Smooth muscle cell (in vitro differentiated cells): ENCODE measurements around a stretch of chr22.

- RAMPAGE, long total RNA: no peak
Measured at GRCh38 chr22:24603919-24604537, 1.0 kb downstream of the GGT1 start.

GRCh38 chr22:24950184-24950615 is 2.3 kb upstream of the KIAA1671 start:
- RAMPAGE, long total RNA: no peak

GRCh38 chr22:25076111-25076670 is 123.5 kb upstream of the CRYBB3 start:
- RAMPAGE, long total RNA: no peak

DNA sequence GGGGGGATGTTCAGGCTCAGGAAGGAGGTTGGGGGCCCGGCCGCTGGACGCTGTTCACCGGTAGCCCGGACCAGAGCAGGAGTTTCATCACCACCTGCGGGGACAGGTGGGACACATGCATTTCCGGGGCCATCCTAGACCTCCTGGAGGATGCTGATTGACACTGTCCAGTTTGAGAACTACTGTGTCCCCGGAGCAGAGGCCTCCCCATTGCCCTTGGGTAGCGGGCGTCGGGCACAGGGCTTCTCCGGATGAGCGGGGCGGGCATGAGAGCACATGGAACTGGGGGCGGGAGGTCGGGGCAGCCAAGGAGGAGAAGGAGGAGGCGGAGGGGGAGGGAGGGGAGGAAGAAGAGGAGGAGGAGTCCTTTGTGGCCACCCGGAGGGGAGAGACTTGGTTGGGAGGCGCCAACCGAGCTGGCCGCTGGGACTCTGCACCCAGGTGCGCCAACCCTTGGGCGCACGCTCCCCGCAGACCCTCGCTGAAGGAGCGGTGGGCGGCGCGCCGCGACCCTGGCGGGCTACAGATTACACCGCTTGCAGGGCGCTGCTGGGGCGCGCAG is 143.9 kb upstream of the GRK3 start:
- RAMPAGE, long total RNA: no peak

DNA sequence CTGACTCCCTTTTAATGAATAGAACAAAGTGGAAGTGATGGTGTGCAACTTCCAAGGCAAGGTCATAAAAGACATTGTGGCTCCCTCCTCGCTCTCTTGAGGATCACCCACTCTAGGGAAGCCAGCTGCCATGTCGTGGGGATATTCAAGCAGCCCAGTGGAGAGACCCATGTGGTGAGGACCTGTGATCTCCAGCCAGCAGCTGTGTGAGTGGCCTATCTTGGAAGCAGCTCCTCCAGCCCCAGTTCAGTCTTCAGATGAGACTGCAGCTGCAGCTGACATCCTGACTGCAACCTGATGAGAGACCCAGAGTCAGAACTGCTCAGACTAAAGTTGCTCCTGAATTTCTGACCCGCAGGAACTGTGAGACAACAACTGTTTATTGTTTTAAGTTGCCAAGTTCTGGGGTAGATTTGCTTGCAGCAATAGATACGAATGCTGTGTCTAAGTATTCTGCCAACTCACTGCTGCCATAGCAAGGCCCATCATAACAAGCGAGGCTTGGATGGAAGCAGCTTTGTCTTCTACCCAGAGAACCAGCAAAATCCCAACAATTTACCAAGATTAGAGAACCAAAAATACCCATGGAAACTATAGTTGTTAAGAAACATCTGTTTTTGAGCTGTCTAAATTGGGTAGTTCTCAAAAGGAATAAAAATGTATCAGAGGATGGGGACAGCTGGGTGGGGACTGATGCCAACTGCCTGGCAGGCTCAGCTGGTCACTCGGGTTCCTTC is 86.2 kb upstream of the GRK3 start:
- RAMPAGE, long total RNA: no peak

DNA sequence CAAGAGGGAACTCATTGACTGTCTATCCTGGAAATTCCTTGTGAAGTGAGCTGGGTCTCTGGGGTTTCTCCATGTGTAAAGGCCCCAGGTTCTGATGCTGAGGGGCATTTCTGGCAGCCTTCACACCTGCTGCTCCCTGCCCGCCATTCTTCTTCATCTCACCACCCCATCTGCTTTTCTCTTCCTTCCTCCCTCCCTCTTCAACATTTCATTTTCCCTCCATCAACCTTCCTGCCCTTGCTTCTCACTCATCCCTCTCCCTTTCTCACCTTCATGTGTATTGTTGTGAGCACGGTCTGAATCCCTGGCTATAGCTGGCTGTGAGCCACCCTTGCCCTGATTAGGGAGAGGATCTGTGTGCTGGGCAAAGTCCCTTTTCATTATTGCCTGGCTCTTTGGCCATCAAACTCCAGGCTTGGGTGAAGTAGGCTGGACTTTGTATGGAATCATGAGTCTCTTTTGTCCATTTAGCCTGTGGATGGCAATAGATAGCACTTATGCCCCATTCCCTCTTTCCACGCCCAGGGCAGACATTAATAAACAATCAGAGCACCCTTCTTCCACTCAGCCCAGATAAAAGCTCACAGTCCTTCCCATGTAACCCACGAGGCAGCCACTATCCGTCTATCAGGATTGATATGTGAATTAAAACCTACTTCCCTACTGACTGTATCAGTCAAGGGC is 6.7 kb downstream of the MYO18B start:
- RAMPAGE, long total RNA: no peak

DNA sequence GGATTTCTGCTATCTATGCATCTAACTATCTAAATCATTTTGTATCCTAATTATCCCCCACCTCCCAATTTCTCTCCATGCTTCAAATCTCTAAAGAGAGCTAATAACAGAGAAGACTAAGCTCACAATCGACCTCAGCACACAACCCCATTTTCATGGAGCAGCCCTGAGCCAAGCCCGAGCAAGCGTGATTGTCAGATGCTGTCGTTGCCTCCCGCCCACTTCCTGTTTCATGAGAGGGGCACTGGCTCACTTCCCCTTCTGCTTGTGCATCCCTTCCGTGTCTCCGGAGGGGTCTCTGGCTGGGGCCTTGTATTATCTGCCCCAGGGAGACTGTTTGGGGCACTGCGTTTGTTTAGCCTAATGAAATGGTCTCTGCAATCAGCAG is 181.4 kb upstream of the SEZ6L start:
- RAMPAGE, long total RNA: no peak

- RAMPAGE, long total RNA: no peak
Measured at GRCh38 chr22:26555456-26555813, 34.5 kb downstream of the TPST2 start.

DNA sequence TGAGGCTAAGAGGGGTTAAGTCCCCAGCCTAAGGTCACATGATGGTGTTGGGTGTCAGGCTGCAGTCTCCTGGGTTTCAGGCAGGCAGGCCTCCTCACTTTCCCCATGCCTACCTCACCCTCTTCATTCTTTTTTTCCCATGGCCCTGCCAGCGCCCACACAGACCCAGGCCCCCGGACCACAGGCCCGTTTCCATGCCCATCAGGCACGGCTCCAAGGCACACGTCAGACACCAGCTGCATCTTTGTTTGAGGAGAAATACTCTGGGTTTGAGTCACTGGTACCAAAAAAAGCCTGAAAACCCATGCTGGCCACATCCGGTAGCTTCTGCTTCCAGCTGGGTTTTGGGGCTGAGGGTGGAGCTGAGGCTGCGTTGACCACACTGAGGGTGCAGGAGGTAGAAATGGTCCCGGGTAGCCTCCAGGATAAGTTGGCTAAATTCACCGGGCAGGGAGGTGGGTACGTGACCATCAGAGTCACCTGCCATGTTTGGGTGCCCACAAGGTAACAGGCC is 7.6 kb downstream of the CRYBB1 start:
- RAMPAGE, long total RNA: no peak

GRCh38 chr22:26834665-26835260 is 213.0 kb downstream of the CRYBA4 start:
- RAMPAGE, long total RNA: no peak

DNA sequence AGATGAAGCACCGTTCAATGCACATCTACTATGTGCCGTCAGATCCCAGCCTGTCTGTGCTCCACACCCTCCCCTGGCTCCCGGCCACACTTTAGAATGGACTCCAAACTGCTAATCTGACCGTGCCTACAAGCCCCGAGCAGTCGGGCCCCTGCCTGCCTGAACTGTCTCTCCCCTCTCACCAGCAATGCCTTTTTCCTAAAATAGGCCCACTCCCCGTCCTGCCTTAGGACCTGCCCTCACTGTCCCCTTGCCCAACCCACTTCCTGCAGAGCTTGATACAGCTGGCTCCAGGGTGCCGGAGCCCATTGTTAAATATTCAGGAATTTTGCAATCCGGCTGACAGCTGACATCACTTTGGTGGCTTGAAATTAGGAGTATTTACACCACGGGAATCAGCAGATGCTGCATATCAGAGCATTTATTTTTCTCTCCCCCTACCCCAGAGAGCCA is 21.4 kb downstream of the MN1 start:
- RAMPAGE, long total RNA: no peak

DNA sequence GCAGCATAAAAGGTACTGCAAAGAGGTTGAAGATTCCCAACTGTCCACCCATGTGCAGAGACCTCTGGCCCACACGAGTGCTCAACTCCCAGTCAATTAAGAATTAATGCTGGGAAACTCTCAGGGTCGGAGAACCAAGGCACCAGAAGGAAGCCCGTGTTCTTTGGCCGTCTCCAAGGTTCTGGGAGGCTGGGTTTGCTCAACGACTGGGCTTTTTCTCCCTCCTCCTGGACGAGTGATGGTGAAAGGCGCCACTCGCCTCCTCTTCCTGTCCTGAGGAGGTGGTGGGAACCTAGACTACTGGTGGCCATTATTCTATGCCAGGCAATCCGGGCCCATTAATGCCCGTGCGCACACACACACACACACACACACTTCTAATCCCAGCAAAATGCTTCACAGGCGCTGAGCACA is 15.1 kb downstream of the MN1 start:
- RAMPAGE, long total RNA: no peak

DNA sequence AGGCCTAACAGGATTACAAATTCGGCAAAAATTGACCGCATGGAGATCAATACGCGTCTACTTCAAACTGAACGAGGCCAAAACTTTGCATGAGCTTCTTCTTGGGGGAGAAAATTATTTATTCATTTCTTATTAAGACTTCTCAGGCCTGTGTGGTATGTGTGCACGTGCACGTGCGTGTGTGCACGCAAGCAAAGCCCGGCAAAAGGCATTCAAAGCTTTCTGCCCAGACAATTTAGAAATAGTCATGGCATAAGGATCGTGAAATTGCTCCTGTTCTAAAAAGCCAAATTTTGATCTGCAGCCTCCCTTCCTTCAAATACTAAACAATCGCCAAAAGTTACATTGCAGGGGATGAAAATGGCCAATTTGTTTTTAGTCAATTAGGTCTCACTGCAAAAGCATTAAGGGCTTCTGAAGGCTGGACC is 14.6 kb downstream of the MN1 start:
- RAMPAGE, long total RNA: no peak

GRCh38 chr22:27797126-27798433 is 4.0 kb downstream of the MN1 start:
- RAMPAGE, long total RNA: no peak

GRCh38 chr22:27799630-27800158 is 1.9 kb downstream of the MN1 start:
- RAMPAGE, long total RNA: no peak

DNA sequence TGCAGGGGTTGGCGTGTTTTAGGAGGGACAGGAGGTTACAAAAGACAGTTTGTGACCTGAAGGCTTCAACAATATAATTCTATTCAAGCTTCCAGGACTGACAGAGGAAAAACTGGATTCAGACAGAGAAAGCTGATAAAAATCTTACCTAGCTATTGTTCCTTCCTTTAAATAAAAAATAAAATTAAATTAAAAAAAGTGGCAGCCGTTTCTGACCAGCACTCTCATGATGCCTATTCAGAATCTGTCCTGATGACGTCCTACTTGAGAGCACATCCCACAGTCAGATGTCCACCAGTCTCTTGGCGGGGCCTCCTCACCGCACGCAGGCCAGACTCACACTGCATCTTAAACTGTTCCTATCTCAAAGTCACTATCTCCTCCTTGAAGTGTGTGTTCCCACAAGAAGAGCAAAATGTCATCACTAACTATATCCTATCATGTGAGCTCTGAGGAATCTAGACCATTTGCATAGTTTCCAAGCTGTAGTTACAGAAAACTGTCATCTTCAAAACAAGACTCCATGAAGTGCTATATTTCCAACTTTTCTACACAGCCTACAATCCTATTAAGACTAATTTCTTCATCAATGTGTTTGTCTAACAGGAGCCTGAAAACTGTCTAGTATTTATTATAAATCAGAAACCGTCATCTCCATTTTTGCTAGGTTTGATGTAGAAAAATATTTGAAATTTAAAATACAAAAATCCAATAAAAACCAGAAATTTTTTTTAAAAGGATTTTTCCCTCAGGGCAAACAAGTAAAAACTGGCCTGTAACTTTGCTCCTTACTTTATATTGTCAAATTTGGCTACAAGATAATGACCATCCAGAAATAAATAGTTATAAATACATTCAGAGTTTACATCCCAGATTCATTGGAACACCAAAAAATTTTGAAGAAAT is 50.9 kb upstream of the MN1 start:
- RAMPAGE, long total RNA: no peak

DNA sequence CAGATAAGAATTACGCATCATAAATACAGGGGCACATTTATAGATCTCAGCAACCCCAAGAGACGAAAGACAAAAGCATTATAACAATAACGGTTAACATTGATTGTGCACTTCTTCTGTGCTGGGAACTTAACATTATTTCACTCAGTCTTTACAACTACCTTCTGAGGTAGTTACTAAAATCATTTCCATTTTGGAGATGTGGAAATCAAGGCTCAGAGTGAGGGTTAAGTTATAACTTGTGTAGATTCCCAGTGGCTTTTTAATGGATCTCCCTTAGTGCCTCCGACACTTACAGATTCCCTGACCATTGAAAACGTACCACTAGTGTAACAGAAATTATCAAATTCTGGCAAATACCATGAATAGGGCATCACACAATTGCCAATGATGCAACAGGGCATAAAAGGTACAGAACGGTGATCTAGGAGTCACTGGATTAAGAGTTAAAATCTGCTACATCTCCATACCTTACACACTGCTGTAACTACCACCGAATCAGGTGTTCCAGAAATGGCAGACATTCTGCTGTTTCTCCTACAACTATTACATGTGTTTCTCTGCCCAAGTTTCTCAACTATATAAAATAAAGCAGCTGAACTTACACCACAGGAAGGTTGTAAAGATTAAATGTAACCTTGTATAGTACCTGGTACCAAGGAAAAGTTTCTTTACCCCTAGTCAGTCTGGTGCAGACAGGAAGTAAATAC is 49.3 kb downstream of the PITPNB start:
- RAMPAGE, long total RNA: no peak

DNA sequence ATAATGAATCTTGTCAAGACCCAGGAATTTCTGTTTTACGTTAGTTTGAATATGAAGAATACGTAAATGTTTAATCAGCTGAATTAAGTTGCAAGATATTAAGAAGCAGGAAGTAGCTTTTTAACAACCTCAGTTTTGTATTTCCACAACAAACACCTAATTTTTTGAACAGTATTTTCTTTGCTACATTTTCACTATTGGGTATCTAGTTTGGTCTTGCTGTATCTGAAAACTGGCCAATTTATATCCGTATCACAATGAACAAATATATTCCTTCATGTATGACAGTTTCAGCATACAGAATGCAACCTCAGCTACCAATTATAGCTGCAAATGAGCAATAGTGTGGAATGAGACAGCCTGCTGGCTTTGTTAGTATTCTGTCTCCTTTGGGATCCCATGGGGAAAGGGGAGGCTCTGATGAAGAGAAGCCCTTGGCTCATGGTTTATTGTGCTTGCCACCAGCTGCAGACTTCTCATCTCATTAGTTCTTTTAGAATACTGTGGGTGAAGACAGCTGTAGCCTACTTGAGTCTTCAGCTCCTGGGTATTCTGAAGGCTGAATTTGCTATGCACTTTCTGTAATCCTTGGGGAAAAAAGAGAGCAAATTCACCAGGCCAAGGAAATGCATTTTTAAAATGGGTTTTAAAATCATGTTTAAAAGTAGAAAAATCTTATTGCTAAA is 42.4 kb downstream of the PITPNB start:
- RAMPAGE, long total RNA: no peak

DNA sequence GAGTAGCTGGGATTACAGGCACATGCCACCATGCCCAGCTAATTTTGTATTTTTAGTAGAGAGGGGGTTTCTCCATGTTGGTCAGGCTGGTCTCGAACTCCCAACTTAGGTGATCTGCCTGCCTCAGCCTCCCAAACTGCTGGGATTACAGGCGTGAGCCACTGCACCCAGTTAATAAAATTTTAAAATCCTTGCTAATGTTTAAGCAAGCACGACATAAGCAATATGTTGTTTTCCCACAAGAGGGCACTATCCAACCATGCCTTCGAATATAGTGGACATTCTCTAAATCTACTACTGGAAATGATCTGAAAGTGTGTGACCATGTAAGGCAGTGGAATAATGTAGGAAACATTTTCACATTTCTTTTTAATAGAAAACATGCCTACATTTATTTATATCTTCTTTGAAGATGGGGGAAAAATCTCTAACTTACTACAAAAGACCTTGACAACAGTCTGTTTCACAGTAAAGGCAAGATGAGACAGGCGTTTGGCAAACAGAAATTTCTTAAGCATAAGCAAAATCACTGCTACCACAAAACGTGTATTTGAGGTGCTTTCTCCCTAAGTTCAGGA is 38.2 kb downstream of the PITPNB start:
- RAMPAGE, long total RNA: no peak

- RAMPAGE, long total RNA: no peak
Measured at GRCh38 chr22:27892614-27893265, 26.3 kb downstream of the PITPNB start.